Left colon (tissue), 1 donor: ENCODE data around the gene IKZF3.

DNA sequence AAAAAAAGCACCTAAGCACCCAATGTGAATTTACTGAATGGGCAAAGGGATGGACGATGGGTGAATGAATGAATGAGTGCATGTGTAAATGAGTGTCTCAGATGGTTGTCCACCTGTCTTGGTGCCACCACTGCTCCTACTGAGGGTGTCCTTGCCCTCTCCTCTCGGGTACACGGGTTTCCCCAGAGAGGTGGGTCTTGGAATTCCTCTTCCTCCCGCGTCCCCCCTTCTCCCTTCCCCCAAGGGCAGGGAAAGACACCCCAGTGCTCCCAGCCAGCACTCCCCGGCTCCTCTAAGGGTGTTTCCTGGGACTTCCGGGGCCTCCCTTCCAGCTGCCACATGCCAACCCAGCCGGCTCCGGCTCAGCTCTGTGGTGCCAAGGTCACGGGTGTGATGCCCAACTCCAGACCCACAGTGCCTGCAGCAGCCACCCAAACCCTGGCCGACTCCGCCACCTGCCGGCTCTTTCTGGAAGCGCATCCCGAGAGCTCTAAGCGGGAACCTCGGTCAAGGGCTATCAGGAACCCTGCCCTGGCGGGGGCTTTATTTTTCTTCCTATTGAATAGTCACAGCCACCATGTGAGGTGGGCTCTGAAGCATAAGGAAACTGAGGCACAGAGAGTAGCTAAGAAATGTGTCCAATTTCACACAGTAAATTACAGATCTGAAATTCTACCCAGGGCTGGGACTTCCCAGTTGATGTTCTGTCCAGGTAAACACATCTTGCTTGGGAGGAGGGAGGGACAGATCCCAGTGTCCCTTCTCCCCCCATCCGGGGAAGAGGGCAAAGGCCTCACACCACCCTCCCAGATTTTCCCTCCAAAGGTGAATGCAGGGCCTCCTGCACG lies 3.4 kb upstream of the PPP1R1B start:
- PRO-cap, result unidirectional peak, minus-strand start at position 294 of the sequence; unidirectional peak, minus-strand start at position 370 of the sequence

DNA sequence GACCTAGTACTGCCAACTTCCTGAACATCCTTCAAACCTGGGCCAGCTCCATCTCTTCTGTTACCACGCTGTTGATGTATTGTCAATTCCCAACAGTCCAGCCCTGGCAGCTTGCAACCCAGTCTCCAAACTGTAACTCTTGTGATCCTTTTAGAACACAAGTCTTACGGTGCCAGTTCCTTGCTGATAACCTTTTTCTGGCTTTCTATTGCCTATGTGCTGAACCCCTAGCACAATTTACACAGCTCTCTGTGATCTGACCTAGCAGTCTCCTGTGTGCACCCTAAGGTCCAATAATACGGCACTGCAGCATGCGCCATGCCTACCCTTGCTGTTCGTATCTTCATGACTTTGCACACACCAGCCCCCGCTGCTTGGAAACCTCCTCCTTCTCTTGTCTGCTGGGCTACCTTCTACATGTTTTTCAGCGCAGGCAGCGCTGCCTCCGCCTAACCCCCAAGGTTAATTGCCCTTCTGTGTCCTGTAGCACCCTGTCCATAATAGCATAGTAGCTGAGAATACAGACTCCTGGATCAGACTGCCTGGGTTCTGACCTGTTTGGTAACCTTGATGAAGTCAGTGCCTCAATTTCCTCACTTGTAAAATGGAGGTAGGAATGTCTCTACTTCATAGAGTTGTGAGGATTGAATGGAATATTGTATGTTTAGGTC lies 1.3 kb downstream of the STARD3 start:
- PRO-cap, result no peak

- PRO-cap, result no peak
Observed at GRCh38 chr17:39663673-39664661, 1.2 kb upstream of the TCAP start.

DNA sequence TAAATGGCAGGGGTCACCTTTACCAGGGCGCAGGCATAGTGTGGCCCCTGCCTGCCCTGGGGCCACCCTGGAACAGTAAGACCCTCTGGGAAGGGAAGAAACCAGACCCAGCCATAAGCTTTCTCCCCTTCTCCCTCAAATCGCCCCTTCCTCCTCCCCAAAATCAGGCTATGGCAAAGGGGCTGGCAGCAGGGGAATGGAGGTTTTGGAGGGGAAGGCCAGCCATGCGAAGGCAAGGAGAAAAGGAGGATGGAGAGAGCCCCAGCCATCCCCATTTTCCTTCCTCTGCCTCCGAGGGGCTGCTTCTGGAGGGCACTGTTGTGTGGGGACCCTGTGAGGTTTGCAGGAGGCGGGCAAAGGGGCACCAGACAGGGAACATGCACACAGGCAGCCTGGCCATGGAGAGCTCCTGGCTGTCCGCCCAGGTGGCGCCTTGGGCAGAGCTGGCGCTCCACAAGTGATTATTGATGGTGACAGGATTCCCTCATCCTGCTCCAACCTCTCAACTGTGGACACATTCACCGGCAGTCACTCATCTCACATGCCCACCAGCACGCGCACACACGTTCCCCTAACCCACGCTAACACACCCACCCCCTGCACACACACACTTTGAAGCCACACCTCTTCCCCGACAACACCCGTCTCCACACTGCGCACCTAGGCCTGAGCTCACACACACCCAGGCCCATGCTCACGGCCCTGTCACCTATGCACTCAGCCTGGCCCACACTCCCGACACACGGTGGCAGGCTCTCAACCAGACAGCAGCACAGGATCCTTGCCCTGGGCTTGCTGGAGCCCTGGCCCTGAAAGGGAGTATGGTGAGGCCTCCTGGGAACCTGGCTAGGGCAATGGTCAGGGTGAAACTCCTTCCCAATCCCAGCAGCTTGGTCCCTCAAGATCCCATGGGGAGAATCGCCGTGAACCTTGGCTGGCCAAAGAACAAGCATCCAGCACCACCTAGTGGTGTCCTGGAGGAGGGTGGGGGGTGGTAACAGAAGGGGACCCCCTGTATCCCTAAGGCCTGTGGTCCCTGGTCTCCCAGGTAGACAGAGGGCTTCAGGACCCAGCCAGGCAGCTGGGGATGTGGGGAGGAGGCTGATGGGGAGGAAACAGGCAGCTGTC lies 3.5 kb downstream of the PNMT start:
- PRO-cap, result unidirectional peak, minus-strand start at position 910 of the sequence

- PRO-cap, result bidirectional peak, plus-strand start at chr17:39740151, minus-strand start at chr17:39740141; bidirectional peak, plus-strand start at chr17:39740780, minus-strand start at chr17:39740771
Observed at GRCh38 chr17:39739880-39740959, 2.5 kb downstream of the GRB7 start.

- PRO-cap, result no peak
Observed at GRCh38 chr17:39863688-39864548, at the start of gene IKZF3. Gene IKZF3 (minus strand): TSS chr17:39864312.

- PRO-cap, result no peak
Observed at GRCh38 chr17:39923610-39924109, 3.7 kb downstream of the ORMDL3 start.

GRCh38 chr17:39948477-39948838 lies 14.3 kb upstream of the GSDMA start:
- PRO-cap, result no peak

GRCh38 chr17:39950674-39951156 lies 12.1 kb upstream of the GSDMA start:
- PRO-cap, result no peak

DNA sequence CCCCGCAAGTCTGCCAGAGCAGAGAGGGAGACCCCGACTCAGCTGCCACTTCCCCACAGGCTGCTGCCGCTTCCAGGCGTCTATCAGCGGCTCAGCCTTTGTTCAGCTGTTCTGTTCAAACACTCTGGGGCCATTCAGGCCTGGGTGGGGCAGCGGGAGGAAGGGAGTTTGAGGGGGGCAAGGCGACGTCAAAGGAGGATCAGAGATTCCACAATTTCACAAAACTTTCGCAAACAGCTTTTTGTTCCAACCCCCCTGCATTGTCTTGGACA lies 255 bp upstream of the CSF3 start:
- PRO-cap, result no peak

- PRO-cap, result unidirectional peak, minus-strand start at chr17:40023364
Observed at GRCh38 chr17:40022867-40024026, 8.0 kb downstream of the CSF3 start.

DNA sequence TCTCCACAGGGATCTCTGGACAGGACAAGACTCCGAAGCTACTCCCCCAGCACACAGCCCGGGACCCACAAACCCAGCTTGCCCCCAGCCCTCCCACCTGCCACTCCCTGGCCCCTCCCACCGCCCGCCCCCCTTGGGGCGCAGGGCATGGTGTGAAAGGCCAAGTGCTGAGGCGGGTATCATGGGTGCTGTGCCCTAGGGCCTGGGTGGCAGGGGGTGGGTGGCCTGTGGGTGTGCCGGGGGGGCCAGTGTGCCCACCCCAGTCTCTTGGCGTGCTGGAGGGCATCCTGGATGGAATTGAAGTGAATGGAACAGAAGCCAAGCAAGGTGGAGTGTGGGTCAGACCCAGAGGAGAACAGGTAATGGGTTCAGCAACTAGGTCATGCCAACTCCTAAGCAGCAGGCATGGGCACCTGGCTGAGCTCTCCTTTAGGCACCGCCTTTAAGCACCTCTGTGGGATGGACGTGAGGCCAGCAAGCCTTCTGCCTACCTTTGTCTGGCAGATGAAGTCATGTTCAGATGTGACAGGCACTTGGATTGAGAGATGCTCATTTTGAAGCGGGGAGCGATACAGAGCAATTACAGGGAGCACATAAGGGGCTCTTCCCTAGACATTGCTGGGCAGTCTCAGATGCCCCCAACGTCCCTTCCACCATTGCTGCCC lies 11.6 kb downstream of the THRA start:
- PRO-cap, result no peak

DNA sequence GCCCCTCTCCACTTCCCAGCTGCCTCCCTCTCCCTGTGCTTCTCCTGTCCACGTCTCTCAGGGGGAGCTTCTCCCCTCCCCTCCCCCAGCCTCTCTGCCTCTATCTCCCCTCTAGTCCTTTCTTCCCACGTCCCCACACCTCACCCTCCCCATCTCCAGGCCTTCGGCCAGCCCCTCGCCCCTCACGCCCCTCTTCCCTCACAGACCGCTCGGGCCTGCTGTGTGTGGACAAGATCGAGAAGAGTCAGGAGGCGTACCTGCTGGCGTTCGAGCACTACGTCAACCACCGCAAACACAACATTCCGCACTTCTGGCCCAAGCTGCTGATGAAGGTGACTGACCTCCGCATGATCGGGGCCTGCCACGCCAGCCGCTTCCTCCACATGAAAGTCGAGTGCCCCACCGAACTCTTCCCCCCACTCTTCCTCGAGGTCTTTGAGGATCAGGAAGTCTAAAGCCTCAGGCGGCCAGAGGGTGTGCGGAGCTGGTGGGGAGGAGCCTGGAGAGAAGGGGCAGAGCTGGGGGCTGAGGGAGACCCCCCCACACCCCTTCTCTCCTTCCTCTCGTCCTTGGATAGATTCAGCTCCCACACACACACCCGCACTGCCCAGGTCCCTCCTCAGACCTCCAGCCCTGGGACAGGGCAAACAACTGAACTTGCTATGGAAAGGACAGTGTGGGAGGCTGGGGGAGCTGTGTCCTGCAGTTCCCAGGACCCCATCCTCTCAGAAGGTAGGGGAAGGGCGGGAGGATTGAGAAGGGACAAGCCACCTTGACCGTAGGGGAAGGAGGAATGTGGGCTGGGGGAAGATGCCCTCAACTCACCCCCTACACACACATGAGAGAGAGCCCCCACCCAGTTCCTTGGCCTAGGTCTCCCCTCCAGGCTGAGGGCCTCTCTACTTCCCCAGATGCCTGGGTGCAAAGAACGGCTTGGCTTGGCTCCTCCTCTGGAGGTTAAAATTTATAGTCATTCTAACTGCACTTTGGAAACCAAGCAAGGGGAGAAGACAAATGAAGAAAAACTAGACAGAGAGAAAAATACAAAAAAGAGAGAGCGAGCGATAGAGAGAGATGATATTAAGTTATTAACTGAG lies 11.0 kb downstream of the NR1D1 start:
- PRO-cap, result no peak

DNA sequence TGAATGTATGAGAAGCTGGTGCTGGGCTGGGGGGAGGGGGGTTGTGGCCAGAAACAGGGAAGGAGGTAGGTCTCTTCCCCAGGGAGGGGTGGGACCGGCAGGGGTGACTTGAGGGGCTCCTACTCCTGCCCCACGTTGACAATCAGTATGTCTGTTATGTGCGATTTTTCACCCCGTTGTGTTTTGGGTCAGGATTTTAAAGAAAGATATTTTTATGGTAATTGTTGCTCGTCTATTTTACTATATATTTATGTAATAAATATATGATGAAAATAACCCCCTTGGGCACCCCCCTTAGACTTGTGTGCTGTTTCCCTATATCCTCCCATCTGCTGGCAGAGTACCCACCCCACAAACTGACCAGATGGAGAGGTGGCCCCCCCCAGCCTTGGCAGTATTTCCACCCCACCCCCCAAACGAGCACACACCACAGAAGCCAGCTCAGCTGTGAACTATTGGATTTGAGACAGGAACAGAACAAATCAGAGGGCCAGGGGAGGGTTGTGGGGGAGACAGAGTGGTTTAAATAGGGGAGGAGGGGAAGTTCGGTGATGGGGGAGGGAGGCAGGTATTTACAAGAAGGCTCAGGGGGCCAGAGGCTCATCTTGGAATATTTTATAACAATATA lies 7.9 kb downstream of the NR1D1 start:
- PRO-cap, result unidirectional peak, minus-strand start at position 134 of the sequence

DNA sequence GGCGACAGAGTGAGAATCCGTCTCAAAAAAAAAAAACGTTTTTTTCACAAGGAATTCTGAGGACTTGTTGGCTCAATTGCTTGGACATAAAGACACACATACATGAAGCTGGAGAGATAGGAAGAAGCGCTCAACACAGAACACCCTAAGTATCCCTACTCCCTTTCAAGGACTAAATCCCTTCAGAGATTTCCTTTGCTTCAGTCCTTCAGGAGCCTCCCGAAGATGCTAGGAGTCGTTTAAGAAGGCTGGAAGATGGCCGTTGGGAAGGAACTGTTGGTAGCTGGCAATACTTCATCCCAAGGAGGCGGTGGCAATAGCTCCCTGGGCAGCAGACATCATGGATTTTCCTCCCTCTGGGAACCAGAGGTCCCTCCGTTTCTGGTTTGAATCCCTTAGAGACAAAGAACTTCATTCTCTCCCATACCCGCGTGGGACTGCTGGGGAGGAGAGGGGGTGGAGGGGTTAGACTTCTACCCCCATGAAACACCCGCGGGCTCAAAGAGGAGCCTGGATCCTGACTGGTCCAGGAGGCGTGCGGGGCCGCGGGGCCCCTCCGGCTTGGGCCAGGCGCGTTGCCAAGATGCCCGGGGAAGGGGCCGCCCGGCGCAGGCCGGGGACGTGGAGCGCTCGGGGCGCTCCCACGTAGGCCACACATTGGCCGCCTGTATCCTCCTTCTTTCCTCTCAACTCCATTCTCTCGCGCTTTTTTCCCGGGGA lies 637 bp upstream of the MSL1 start:
- PRO-cap, result bidirectional peak, plus-strand start at position 581 of the sequence, minus-strand start at position 500 of the sequence

DNA sequence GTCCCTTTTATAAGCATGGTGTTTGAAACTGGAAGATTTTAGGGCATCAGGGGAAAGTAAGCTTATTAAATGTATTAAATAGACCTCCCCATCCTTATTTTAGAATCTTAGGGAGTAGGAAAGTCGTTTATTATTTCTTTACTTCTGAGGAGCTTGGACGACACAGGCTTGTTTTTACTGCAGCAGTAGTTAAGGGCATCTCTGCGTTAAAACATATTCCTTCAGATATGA lies 2.1 kb downstream of the MSL1 start:
- PRO-cap, result no peak

DNA sequence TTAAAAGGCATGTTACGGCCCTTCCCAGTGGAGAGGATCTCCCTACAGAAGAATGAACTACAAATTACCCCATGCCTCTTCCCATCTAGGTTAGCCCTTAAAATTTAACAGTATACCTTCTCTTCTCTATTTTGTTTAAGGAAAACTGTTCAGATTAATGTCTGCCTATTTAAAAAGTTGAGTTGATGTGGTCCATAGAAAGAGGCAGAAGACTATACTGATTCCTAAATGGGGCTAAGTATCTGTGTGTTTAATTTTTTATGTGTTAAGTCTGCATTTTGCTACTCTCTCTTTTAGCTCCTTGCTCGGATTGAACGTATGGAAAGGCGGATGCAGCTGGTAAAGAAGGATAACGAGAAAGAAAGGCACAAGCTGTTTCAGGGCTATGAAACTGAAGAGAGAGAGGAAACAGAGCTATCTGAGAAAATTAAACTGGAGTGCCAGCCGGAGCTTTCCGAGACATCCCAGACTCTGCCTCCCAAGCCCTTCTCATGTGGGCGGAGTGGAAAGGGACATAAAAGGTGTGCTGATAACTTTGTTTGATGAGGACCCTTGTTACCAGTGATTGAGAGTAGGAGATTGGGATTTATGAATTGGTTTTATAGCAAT lies 4.2 kb downstream of the MSL1 start:
- PRO-cap, result no peak

DNA sequence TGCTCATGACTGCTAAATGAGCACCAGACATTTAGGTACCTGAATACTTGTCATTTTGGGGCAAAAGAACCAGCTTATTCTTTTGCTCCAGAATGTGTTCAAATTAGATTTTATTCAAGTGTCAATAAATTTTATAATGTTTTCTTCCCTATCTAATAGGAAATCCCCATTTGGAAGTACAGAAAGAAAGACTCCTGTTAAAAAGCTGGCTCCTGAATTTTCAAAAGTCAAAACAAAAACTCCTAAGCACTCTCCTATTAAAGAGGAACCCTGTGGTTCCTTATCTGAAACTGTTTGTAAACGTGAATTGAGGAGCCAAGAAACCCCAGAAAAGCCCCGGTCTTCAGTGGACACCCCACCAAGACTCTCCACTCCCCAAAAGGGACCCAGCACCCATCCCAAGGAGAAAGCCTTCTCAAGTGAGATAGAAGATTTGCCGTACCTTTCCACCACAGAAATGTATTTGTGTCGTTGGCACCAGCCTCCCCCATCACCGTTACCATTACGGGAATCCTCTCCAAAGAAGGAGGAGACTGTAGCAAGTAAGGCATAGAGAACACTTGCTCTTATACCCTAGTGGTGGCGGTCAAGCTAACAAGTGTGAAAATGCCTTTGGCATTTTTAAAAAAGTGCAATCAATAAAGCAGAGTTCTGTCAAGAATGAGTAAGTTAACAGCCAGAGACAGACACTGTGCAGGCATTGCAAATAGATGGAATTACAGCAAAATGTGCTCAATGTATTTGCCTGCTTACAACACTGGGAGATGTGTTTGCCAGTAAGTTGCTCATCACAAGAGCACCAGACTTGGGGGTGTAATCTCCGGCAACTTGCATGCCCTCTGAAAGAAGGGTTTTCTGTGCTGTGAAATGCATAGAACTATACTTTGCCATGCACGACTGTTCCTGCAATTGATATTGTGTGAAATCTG lies 7.6 kb downstream of the MSL1 start:
- PRO-cap, result no peak

DNA sequence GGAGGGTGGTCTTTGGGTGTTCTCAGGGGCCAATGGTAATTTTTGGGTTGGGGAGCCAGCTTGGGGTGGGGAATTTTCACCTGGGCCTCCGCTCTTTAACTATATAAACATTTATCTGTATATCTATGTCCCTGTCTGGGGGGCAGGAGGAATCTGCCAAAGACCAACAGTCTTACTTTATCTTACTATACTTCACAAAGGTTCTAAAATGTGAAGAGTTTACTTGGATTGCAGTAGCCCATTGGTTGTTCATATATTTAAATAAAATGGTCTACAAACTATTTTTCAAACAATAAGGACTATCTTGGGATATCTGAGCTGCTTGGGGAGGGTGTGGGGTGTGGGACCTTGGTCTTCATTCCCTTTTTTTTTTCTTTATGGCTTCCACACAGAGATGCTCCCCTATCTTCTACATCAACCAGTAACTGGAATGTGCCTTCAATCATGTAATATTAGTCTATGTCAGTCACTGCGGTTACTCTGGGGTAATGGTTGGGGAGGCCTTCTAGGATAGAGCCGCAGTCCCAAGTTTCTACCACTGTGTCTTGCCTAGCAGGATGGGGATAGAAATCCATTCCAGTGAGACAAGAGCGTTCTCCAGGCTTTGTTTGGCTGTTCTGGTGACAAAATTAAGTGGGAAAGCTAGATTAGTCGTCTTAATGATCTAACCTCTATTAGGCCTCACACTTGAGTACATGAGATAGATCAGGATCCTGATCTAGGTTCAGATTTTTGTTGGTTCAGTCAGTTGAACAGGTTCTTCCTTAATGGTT lies 8.4 kb downstream of the MSL1 start:
- PRO-cap, result no peak

DNA sequence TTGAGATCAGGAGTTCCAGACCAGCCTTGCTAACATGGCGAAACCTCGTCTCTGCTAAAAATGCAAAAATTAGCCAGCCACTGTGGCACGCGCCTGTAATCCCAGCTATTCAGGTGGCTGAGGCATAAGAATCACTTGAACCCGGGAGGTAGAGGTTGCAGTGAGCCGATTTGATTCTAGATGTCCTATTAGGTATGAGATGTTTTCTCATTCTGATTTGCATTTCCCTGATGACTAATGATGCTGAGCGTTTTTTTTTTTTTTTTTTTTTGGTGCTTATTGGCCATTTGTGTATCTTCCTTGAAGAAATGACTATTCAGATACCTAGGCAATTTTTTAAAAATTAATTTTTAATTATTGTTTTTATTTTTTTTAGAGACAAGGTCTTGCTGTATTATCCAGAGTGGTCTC lies 13.5 kb downstream of the CASC3 start:
- PRO-cap, result no peak